Iris pigment epithelial cell (primary cell): ENCODE measurements around a stretch of chr4.

DNA sequence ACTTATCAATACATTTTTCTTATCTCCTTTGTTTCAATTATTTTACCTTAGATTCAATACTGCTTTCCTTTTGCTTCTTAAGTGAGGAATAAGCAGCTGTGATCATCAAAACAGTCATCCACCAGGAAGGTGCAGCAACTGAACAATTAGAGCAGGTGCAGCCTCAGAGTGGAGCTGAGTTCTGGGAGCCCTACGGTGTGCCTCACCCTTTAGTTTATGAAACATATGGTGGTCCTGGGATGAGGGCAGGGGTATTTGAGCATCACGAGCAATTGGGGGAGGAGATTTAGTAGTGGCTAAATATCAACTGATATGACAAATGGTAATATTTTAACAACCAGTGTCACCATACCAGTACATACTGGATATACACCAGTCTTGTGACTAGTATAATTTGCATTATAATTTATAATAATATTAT lies 110.9 kb downstream of the FRYL start:
- RRBS, result no CpG with 5 or more reads among the region's 2 CpGs

DNA sequence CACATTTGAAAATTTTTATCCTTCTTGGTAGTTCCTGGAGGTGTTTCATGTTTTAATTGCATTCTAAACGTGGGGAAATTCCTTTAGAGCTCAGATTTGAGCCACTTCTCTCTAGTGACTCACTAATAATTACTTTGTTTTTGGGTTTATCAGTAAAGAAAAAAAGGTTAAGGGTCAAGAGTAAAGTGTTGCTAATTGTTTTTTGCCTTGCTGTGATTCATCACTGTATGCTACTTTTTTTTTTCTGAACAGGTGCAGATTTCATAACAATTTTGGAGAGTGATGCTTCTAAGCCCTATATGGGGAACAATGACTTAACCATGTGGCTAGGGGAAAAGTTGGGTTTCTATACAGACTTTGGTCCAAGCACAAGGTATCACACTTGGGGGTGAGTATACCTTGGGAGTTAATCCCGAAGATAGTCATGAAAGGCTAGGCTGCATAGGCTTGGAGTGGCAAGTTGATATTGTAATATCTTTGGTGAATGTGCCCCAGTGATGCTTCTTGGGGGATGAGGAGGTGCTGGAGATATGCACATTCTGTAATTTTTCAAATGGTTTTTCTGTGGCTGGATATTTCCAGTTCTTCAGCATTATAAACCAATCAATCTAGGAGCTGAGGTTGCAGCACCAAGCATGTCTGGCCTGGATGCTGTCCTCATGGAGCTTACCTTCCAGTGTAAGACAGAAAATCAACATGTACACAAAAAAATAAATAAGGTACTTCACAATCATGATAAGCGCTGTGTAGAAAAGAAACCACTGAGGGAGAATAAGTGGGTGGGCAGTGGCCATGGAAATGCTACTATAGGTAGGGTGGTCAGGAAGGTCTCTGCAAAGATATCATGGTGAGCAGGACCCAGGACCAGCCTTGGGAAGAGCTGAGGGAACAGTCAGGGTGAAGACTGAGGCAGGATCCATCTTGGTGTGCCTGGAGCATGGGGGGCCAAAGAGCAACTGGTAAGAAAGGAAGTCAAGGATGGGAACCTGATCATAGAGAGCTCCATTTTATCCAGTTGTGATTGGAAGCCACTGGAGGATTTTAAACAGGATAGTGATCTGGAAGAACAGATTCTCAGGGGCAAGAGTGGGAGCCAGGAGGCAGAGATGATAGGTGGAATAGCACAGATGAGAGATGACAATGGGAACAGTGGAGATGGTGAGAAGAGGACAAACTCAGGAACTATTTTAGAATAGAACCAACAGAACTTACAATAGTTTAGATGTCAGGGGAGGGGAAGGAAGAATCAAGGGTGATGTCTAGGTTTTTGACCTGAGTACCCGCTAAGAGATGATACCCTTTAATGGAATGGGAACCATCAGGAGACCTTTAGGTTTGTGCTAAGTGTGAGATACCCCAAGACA lies 45.0 kb downstream of the CWH43 start:
- RRBS, result no CpG with 5 or more reads among the region's 4 CpGs

GRCh38 chr4:49514213-49514662 lies 528.2 kb downstream of the CWH43 start:
- RRBS, result no CpG with 5 or more reads among the region's 16 CpGs

DNA sequence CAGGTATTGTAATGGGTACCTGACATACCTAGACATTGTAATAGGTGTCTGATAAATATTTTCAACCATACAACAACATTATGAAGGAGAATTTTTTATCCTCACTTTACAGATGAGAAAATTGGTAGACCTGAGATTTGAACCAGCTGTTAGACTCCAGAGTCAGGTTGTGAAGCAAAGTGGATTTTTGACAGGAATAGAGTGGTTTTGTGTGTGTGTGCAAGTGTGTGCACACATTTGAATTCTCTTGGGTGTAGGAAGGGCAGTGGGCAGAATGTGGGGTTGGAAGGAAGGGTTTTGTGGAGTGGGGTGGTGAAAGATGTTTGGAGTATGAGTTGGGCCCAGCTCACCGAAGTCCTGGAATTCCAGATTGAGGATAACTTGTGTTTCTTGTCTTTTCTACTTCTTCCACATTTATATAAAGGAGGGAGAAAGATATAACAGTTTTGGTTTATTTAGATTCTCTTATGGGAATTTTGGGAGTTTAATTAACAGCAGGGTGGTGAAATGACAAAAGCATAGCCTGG lies 18.2 kb downstream of the DCUN1D4 start:
- RRBS, result no CpG with 5 or more reads among the region's 1 CpG

- RRBS, result 23% methylated on average over 5 of the region's 24 CpGs
These were observed 24.5 kb downstream of the LRRC66 start for GRCh38 chr4:51995532-51996185.

DNA sequence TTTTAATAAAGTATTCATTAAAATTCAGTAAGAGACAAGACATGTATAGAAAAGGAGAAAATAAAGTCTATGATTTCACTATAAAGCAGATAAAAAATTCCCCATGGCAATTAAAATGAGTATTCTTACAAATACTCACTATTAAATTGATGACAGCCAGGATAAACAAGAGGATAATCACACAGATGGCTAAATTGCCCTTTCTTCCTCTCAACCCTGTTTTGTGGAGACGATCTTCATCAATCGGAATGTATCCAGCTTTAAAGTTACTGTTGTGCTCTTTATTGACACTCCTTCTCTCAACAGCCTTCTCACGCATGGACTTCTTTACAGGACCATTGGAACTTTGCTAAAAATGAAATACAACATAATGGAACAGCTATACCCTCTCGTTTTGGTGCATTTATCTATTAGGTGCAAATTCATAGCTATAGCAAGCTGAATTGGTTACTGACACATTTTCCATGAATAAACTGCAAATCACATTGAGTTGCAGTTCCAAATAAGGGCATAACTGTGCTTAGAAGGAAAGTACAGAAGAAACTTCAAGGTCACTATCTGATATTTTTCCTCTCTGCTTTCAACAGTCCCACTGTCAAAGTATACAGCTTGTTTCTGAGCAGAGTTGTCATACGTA lies 4.7 kb downstream of the SGCB start:
- RRBS, result no CpG with 5 or more reads among the region's 5 CpGs

GRCh38 chr4:52939201-52939770 lies 77.2 kb downstream of the RASL11B start:
- RRBS, result no CpG with 5 or more reads among the region's 1 CpG

- RRBS, result no CpG with 5 or more reads among the region's 6 CpGs
These were observed 131.6 kb downstream of the RASL11B start for GRCh38 chr4:52993646-52994169.

- RRBS, result no CpG with 5 or more reads among the region's 2 CpGs
These were observed 1.4 kb downstream of the FIP1L1 start for GRCh38 chr4:53378751-53379299.

GRCh38 chr4:53389752-53390122 lies 12.3 kb downstream of the FIP1L1 start:
- RRBS, result no CpG with 5 or more reads among the region's 5 CpGs

- RRBS, result no CpG with 5 or more reads among the region's 8 CpGs
These were observed 105.0 kb downstream of the CHIC2 start for GRCh38 chr4:53959437-53959847.

DNA sequence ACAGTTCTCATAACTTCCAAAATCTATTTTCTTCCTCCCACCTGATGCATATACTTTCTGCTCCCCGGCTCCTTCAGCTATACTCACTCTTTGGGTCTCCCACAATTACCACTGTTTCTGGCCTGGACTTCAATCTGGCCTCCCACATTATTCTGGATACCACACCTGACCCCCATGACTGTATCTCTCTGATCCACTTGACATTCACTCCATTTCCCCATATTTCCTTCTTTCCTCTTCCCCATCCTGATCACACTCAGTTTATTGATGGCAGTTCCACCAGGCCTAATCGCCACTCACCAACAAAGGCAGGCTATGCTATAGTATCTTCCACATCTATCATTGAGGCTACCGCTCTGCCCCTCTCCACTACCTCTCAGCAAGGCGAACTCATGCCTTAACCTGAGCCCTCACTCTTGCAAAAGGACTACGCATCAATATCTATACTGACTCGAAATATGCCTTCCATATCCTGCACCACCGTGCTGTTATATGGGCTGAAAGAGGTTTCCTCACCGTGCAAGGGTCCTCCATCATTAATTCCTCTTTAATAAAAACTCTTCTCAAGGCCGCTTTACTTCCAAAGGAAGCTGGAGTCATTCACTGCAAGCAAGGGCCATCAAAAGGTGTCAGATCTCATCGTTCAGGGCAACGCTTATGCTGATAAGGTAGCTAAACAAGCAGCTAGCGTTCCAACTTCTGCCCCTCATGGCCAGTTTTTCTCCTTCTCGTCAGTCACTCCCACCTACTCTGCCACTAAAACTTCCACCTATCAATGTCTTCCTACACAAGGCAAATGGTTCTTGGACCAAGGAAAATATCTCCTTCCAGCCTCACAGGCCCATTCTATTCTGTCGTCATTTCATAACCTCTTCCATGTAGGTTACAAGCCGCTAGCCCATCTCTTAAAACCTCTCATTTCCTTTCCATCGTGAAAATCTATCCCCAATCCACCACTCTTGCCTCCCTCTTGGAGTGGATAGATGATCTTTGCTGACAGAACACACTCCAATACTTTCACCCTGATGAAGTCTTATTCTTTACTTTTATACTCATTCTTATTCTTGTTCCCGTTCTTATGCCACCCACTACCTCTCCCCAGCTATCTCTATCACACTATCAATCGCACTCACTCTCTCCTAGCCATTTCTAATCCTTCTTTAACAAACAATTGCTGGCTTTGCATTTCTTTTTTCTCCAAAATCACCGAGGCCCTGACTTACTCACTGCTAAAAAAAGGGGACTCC lies 40.6 kb downstream of the CHIC2 start:
- RRBS, result no CpG with 5 or more reads among the region's 19 CpGs

GRCh38 chr4:54024826-54025781 lies 39.3 kb downstream of the CHIC2 start:
- RRBS, result no CpG with 5 or more reads among the region's 17 CpGs

DNA sequence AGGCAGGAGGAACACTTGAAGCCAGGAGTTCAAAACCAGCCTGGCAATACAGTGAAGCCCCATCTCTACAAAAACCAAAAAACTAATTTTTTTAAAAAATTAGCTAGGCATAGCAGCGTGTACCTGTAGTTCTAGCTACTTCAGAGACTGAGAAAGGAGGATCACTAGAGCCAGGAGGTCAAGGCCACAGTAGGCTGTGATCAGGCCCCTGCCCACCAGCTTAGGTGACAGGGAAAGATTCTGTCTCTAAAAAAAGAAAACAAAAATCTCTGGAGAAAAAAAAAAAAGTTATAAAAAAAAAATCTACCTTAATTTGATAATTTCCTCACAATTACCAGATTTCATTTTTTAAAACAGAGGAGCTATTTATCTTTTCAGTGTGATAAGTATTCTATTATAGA lies 5.1 kb downstream of the CHIC2 start:
- RRBS, result no CpG with 5 or more reads among the region's 1 CpG

GRCh38 chr4:54062070-54062889 lies 2.1 kb downstream of the CHIC2 start:
- RRBS, result no CpG with 5 or more reads among the region's 4 CpGs

DNA sequence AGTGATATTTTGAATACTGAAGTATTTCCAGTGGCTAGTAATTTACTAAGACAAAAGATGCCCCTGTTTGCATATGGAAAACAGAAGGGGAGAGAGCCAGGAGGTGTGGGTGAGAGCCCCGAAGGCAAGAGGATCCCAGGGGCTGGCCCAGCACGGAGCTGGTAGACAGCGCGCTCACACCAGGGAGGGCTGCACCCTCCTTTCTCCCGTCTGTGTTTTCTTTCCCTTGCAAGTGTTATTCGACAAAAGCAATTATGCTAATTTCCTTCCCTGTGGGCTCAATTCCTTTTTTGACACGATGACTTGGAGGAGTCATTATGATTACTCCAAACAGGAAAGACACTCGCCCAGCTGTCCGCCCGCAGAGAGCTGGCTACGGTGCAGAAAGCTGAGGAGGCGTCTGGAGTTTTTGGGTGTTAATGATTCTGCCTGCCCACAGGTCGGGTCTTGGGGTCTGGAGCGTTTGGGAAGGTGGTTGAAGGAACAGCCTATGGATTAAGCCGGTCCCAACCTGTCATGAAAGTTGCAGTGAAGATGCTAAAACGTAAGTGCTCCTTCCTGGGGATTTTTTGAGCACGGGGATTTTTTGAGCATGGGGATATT lies 48.0 kb downstream of the PDGFRA start:
- RRBS, result no CpG with 5 or more reads among the region's 17 CpGs

GRCh38 chr4:54497634-54498077 lies 160.1 kb upstream of the KIT start:
- RRBS, result no CpG with 5 or more reads among the region's 3 CpGs

- RRBS, result no CpG with 5 or more reads among the region's 8 CpGs
These were observed 1.6 kb downstream of the KDR start for GRCh38 chr4:55123637-55124279.

DNA sequence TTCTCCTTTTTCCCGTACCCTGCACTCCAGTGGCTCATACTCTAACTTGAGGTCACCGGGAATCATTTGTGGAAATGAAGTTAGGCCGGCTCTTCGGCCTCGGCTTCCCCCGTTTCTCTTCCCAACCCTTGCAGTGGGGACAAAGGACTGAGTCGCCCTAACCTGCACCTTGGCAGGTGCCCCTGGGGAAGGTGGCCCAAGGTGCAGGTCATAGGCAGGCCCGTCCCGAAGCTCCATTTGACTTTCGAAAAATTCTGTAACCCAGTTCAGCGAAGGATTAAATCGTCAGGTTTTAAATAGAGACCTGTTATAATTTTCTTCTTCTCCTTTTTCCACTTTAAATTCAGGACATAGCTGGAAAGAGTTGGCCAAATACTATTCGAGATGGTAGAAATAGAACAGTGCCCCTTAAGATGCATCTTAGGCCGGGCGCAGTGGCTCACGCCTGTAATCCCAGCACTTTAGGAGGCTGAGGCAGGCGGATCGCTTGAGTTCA lies 930 bp downstream of the SRD5A3 start:
- RRBS, result no CpG with 5 or more reads among the region's 18 CpGs

GRCh38 chr4:55546245-55546497 lies 538 bp downstream of the CLOCK start:
- RRBS, result under 1% methylated on average over 22 of the region's 24 CpGs